Neural crest cell (in vitro differentiated cells): ENCODE measurements around a stretch of chr5.

GRCh38 chr5:107389085-107389713 lies 281.5 kb downstream of the EFNA5 start:
- PRO-cap, result no peak

DNA sequence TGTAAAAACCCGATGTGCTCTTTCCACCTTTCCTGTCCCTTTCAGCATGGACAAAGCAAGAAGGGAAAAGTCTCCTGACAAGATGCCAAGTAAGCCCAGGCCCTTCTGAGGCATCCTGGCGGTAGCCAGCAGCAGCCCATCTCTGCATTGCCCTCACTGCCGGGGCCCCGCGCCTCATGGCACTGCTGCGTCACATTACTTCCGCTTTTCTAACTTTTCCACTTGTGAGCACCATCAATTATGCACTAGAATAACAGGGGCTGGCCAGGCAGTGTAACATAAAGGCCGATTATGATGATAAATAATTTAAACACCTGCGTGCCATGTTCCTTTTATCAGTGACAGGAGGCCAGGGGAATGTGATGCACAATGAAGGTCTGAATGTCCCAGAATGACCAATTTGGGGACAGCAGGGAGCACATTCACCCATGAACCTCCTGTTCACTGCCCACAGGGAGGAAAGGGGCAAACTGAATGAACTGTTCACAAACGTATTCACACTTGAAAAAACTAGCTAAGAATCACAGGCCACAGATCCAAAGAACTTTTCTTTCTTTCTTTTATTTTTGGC lies 37.3 kb downstream of the EFNA5 start:
- PRO-cap, result no peak

- PRO-cap, result bidirectional peak, plus-strand start at chr5:107672766, minus-strand start at chr5:107672503
Measured at GRCh38 chr5:107672578-107672871, 1.8 kb upstream of the EFNA5 start.

DNA sequence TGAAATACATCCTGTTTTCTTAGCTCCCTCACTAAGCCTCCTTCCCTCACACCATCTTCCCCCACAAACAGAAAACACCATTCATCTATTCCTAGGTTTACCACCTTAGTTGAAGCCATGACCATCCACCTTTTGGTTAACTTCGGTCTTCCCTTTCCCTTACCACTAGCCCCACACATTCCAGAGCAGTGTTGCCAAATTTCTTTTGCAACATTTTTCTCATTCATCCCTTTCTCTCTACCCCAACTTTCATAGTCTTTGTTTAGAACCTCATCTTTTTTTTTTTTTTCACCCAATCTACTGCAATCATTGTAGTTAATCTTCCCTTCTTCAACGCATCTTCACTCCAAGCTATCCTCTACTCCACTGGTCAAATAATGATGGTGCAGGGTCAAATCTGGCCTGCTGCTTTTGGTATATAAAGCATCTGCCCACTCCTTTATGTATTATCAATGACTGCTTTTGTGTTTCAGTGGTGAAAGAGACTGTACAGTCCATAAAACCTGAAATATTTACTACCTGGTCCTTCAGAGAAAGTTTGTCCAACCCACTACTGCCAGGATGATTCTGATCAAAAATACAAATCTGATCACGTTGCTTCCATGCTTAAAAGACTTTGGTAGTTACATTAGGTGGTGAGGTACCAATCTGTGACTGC lies 272.7 kb upstream of the EFNA5 start:
- PRO-cap, result no peak

DNA sequence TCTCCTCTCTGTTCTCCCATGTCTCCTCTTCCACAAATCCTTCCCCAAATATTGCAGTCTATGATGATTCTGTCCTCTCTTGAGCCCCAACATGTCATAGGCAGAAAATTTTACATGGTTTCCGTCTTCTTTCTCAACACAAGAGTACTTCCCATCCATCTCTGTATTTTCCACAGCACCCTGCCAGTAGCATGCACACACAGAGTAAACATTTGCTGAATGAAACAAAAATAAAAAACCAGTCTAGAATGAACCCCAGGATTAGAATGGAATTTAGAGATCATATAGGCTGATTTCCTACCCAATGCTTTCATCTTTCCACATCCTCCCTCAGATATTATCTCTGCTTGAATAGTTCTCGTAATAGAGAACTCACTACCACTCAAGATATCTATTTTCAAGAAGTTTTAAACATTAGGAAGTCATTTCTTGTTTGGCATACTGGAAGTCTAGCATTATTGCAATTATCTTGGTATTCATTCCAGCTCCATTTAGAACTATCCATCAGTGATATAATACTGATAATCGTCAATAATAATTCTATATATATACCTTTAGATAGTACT lies 342.8 kb upstream of the EFNA5 start:
- PRO-cap, result no peak

GRCh38 chr5:109326962-109327284 lies 82.9 kb downstream of the PJA2 start:
- PRO-cap, result no peak

DNA sequence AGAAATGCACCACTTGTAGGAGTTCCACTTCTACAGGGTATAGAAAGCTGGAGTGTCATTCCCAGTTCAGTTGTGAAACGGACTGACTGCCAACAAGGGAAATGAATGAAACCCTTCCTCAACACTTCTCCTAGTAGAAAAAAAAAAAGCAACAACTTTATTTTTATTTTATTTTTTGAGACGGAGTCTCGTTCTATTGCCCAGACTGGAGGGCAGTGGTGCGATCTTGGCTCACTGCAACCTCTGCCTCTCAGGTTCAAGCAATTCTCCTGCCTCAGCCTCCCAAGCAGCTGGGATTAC lies 12.5 kb downstream of the PJA2 start:
- PRO-cap, result no peak

DNA sequence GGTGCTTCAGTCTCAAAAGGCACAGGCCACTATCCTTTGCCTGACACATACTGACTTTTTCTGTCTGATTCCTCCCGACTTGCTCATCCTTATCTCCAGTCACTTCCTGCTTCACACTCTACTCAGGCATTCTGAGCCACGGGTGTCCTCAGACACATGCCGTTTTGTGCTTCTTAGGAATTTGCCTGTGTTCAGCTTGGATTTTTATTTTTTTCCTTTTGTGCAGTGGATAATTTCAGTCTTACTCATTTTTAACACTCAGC lies 54.0 kb downstream of the MAN2A1 start:
- PRO-cap, result no peak

GRCh38 chr5:109921566-109922382 lies 232.0 kb downstream of the MAN2A1 start:
- PRO-cap, result no peak

DNA sequence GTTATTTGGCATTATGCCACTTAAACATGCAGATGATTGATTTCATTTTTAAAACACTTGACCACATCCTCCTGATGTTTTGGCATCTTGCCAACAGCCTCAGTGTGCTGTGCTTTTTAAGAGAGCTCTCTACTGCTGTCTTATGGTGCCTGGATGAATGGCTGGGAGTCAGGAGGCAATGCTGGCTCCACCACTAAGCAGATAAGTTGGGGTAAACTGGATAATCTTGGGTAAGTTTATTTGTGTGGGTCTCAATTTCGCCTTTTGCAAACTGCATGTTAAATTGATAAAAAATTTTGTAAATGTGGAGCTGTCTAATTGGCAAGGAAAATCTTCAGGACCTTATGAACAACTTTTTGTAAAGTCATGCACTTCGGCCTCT lies 364.6 kb downstream of the MAN2A1 start:
- PRO-cap, result no peak

- PRO-cap, result bidirectional peak, plus-strand start at chr5:110739038, minus-strand start at chr5:110738678
Measured at GRCh38 chr5:110738523-110738796, 347 bp upstream of the SLC25A46 start.

- PRO-cap, result no peak
Measured at GRCh38 chr5:111402615-111403113, 109.7 kb downstream of the STARD4 start.

DNA sequence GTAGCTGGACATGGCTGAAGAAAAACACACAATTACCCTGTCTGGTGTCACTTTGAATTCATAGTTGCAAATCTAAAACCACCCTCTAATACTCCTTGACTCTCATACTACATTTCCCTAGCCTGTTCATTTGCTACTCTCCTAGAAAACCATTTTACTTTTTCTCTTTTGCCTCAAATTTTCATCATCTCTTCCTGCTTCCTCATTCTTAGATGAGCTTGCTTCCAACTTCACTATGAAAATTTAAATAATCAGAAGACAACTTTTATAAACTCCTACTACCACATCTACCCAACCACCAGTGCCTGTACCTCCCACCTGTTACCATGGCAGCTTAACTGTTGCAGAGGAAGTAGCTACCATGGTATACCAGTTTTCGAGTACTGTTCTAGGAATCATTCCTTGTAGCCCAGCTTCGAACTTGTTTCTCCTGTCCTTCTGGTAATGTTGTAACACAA lies 266.7 kb upstream of the NREP start:
- PRO-cap, result no peak

- PRO-cap, result no peak
Measured at GRCh38 chr5:112228084-112229161, 190.7 kb downstream of the EPB41L4A start.

DNA sequence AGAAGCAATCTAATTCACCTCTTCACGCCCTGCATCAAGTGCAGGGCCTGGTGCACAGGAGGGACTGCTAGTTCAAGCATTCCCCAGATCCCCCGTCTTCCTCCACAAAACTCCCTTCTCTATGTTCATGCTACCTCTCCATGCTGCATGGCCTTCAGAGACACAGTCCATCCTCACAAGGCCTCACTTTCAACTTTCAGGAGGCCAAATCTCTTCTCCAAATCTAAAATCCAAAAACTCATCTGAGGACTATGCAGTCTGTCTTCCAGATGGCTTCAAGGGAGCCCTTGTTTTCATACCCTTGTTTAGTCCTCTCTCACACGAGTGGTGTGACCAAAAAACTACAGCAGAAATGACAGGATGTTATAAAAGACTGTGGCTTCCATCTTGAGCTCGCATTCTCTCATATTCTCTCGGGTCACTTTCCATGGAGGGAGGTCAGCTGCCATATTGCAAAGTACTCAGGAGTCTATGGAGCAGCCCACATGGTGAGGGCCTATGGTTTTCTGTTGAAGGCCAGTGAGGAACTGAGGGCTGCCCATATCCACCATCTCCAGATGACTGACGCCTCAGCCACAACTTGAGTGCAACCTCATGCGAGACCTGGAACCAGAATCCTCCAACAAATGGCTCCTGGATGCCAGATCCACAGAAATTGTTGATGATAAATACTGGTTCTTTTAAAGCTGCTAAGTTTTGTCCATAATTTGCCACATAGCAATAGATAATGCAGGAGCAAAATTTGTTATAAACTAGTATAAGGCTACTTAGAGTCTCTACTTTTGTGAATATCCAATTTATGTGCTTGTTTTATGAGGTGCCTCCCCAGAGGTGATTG lies 14.1 kb downstream of the EPB41L4A start:
- PRO-cap, result no peak

GRCh38 chr5:112419360-112420340 lies 573 bp upstream of the EPB41L4A start:
- PRO-cap, result bidirectional peak, plus-strand start at chr5:112419612, minus-strand start at chr5:112419510; bidirectional peak, plus-strand start at chr5:112419962, minus-strand start at chr5:112419875

DNA sequence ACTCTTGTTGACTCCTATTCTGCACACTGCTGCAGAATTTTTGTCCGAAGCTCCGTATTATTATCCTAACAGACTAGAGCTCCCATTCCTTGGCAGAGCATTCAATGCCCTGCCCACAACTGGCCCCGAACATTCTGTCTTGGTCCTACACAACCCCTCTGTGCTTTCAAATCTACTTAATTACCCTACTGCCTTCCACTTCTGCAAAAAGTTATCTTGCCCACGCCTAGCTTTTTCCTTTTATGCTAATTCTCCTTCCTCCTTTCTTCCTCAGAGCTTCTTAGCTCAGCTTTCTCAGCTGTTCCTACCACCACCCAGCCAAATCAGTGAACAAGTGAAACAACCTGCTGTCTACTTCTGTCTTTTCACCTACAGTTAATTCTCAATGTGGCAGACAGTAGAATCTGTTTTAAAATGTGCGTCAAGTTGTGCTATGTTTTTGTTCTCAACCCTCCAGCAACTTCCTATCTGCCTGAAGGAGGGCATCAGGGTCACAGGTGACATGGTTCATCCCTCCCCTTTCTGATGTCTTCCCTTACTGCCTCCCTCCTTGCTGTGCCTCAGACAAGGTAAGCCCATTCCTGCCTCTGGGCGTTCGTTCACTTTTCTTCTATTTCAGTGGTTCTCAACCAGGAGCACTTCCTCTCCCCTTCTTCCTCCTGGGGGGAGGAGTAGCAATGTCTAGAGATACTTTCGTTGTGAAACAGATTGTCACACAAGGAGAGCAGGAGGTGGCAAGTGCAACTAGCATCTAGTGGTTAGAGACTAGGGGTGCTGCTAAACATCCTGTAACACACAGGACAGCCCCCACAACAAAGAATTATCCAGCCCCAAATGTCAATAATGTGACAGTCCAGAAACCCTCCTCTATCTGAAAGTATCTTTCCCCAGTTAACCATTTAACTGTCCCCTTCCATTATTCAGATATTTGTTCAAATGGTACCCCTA lies 1.3 kb upstream of the REEP5 start:
- PRO-cap, result no peak

DNA sequence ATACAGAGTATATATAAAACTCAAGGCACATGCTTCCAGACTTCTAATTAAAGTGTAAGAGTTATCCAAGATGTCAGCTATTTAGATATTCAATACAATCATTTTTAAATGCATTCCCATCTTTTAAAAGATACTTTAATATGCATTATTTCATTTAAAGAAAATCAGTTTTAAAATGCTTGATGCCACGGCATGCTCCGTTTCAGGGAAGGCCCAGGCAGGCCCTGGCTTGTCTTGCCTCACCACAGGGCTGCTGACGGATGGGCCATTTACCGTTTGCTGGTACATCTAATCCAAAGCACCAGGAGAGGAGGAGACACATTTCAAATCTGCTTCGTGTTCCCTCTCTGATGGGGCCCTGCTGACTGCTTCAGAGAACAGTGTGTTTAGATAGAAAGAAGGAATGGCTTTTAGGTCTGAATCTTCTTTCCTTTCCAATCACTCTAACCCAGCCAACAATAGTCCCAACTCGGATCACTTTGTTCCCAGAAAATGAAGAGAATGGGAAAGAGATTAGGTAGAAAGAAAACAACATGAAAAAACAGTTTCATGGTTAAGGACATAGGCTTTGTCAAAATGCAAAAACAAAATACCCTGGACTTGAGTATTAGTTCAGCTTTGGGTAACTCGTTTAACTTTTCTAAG lies 185.2 kb downstream of the DCP2 start:
- PRO-cap, result no peak

GRCh38 chr5:113204279-113205019 lies 227.9 kb downstream of the DCP2 start:
- PRO-cap, result no peak

GRCh38 chr5:113246165-113246699 lies 188.6 kb downstream of the TSSK1B start:
- PRO-cap, result no peak